ENCODE measurements around a stretch of chr15.

GRCh38 chr15:97319395-97319826, 641.1 kb upstream of the ARRDC4 start:
- PRO-cap = no peak
- RAMPAGE, long total RNA, 3 experiments = no peak in any of the 3 experiments

GRCh38 chr15:97521785-97522278, 438.7 kb upstream of the ARRDC4 start:
- PRO-cap = no peak
- RAMPAGE, long total RNA, 3 experiments = no peak in any of the 3 experiments

- PRO-cap = no peak
- RAMPAGE, long total RNA, 3 experiments = no peak in any of the 3 experiments
Measured at GRCh38 chr15:97963638-97964102, 3.2 kb downstream of the ARRDC4 start.

- PRO-cap = no peak
- RAMPAGE, long total RNA, 3 experiments = no peak in any of the 3 experiments
Measured at GRCh38 chr15:97970994-97971696, 10.6 kb downstream of the ARRDC4 start.

- PRO-cap = no peak
- RAMPAGE, long total RNA, 3 experiments = no peak in any of the 3 experiments
Measured at GRCh38 chr15:97978579-97979159, 18.2 kb downstream of the ARRDC4 start.

DNA sequence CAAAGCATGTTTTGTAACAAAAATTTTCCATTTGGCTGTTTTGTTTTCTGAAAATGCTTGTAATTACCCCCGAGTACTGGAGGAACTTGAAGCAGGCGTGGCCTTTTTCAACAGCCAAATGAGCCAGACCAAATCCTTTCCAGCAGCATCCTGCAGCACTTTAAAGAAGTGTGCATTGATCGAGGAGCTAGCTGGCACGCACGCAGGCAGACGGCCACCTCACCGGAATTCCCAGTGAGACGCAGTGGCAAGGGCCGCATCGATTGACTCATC, 234.3 kb upstream of the IGF1R start:
- PRO-cap = no peak
- RAMPAGE, long total RNA, 3 experiments = no peak in any of the 3 experiments

DNA sequence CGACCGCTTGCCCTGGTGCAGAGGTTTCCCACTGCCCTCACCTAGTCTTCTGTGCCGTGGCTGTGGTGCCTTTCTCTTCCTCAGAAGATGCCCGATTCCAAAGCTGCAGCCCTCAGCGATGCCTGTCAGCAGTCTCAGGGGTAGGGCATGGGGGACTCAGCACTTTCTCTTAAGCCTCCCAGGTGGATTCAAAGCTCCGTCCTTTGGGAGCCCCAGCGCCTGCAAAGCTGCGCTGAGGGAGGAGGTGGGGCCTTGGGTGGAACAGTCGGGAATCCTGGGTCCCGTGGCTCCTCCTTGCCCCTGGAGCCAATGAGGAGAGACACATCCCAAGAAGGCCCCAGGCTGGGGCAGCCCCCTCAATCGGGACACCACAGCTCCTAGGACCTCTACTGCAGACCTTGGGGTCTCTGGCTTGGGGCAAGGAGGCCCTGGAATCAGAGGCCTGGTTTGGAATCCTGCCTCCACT, 227.5 kb upstream of the IGF1R start:
- PRO-cap = no peak
- RAMPAGE, long total RNA, 3 experiments = no peak in any of the 3 experiments

DNA sequence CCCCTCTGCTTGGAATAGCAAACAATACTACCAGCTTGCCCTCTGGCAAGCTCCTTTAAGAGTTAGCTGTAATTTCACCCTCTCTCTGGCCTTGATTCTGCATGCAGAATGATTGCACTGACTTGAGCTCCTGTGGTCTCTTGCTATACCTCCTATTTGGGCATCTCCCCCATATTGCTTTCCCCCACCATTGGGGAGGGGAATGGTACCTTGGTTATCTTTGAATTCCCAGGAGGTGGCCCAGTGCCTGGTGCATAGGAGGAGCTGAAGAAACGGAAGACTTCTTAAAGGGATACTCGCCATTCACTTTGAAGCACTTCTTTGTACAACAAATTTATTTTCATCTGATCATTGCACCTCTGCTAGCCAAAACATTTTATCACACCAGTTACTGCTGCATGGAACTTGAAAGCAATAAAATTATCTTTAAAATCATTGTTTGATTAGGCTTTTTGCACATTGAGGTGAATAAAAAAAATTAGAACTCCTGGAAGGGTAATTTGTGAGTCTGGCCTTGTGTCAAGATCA, 12.0 kb downstream of the IGF1R start:
- PRO-cap = no peak
- RAMPAGE, long total RNA, 3 experiments = no peak in any of the 3 experiments

DNA sequence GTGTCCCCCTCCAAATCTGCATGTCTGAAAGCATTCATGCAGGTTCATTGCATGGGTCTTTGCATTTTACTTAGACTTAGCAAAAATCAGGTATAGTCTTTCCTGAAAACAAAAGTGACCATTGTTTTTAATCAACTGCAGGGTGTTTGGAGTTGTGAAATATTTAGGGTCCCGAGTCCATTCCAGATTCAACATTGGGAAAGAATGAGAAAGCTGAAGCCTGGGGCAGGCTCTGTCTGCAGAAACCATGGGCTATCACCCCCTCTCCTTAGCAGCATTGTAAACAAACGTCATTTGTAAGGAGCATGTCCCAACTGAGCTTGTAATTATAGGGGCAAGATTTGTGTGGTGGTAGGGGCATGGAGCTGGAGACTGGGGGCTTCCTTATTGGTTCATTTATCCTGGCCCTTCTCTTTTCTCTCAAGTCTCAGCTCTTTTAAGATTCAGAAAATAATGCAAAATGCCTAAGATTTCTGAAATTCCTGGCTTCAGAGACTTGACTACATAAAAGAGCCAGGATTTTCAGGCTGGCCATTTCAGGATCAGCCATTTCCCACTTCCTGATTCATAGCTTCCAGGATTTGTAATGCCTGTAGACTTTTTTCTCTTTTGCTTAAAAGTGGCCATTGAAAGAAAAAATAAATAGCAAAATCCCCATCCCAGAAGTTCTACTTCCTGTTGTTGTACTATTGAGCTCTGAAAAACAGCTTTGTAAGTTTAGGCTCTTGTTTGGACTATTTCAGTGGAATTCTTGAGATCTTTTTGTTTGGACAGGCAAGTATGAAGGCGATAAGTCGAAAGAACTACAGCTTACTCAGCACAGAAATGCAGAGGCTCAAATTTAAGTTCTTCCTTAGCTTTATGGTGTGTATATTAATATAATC, 23.1 kb downstream of the IGF1R start:
- PRO-cap = no peak
- RAMPAGE, long total RNA, 3 experiments = no peak in any of the 3 experiments

GRCh38 chr15:98698494-98699270, 50.3 kb downstream of the IGF1R start:
- PRO-cap = no peak
- RAMPAGE, long total RNA, 3 experiments = no peak in any of the 3 experiments

DNA sequence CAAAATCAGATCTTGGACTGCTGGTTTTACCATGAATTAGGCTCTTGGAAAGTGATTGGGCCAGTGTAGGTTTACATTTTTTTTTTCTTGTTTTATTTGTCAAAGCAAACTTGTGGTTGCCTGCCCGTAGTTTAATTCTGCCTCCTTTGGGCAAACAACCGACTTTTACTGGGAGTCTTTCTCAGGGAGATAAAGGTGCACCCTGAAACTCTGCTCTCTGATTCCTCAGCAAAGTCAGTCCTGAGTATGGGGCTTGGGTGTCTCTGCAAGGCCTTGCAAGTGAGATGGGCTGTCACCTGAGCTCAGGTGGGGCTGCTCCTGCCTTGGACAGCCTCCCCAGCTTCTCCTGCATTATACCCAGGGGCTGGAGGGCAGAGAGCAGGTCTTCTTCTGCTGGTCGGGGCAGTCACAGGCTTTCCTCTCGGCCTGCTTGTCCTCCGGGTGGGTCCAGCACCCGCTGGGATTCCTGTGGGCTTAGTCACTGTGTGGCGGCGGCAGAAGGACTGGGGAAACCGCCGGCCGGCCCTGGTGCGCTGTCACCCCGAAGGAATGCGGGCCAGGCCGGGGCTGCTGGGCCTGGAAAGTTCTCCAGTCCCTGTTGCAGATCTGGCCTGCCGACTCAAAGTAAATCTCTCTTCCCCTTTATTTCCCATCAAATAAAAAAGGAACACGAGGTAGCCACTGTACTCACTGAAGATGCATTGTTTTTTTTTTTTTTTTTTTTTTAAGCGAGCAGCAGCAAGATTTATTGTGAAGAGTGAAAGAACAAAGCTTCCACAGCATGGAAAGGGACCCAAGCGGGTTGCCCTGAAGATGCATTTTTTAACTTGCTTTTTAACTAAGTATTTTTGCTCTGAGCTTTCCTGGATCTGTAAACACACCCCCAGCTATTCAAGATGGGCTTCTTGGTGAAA, 79.2 kb downstream of the IGF1R start:
- PRO-cap = no peak
- RAMPAGE, long total RNA, 3 experiments = no peak in any of the 3 experiments

DNA sequence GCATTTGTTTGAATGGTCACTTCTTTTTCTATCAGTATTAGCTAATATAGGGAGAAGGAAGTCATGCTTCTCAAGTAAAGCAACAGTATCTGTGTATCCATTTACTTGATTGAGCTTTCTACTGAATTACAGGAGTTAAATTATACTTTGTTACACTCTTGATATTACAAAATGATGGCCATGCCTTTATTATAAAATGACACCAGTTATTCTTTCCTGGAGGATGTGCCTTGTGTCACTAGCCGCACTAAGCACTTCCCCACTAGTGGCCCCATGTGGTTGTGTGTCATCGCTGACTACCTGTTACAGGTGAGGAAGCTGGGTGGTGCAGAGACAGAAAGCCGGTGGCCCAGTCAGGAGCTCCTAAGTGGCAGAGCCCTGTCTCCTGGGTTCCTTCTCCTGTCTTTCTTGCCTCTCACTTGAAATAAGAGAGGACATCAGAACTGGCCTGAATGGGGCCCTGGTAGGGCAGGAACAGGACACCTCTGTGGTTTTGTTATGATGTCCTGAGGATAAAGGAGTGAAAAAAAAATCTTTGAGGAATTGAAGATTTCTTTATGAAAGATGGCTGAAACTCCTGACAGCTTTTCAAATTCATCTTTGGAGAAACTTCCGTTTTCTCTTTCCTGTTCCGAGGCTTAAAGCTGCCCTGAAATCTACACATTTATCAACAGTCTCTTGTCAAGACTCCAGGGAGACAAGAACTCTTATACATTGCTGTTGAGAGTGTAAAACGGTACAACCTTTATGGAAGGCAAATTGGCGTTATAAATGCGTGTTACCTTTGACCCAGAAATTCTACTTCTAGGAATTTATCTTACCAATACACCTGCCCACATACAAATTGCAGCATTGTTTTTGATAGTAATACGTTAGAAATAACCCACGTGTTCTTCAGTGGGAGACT, 97.0 kb downstream of the IGF1R start:
- PRO-cap = no peak
- RAMPAGE, long total RNA, 3 experiments = no peak in any of the 3 experiments

DNA sequence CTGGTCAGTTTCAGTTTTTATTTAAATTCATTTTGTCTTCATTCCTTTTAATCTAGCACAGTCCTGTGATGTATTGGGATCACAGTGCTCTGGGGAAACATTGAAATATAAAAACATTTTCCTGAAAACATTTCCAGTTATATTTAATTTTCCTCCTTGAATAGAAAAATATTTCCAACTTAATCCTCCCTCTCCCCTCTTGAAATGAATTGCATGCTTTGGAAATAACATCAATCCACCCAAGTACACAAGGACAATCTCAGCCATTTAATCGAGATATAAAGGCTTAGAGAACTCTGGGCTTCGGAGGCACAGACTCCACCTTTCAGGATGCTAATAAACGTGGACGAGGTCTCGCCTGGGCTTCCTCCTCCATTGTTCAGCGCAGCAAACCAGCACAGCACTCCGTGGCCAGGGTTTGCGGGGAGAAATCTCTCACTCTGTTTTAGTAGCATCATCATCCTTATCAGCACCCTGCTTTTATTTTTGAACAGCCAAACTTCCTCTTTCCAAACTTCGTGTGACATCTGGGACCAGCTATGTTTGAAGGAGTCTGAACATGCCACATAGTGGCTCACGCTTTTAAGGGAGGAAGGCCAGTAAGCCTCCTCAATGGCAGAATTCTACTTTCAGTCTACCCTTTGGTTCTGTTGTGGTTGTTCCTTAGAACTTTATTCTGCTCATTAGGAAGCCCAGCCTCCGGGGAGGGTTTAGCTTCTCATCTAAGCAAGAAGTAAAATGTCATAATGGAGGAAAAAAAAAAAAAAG, 149.1 kb downstream of the PGPEP1L start:
- PRO-cap = no peak
- RAMPAGE, long total RNA, 3 experiments = no peak in any of the 3 experiments

- PRO-cap = no peak
- RAMPAGE, long total RNA, 3 experiments = no peak in any of the 3 experiments
Measured at GRCh38 chr15:98946309-98947206, 61.0 kb downstream of the PGPEP1L start.

DNA sequence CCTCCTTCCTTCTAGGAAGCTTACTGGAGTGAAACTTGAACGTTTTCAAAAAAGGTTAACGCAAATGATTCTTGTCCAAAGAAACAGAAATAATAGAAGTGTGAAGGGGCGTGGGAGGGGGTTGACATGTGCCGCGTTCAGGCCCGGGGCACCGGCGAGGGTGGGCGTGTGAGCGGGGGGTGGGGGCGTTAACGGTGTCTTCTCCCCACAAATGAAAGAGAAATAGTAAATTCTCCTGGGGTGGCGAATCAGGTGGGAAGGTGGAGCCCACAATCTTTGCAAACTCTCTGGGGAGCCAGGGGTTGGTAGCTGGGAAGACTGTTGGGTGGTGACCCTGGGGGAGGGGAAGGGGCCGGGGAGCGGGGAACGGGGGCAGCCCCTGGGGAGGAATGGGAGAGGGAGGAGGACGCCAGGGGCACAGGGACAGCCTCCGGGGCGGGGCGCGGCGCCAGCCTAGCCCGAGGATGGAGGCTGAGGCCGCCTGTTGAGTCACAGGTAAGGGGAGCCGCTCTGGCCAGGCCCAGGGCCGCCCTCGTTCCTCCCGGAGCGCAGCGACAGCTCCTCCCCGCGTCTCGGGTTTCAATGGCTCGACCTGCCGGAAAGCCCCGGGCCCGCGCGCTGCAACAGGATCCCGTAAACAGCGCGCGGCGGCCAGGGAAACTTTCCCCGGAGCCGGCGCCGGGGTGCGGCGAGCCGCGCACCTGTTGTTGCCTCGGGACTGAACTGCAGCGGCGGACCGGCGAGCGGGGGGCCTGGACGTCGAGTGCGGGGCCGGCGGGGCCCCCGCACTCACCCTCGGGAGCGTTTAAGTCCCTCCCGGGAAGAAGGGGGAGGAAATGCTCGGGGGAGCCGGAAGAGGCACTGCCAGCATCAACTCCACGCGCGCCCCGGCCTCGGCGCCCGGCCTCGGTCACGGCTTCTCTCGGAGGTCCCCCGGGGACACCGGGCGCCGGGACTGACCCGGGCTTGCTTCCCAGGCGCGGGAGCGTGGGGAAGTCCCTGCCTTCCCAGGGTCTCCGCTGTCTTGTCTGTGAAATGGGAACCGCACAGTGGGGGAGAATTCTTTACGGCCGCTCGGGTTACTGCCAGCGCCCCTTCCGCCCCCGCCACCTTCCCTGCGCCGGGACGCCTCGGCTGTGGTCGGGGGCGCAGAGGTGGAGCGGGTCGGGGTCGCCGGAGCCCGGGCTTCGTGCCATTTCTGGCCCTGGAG, 7.1 kb upstream of the PGPEP1L start:
- PRO-cap = no peak
- RAMPAGE, long total RNA, 3 experiments = no peak in any of the 3 experiments

DNA sequence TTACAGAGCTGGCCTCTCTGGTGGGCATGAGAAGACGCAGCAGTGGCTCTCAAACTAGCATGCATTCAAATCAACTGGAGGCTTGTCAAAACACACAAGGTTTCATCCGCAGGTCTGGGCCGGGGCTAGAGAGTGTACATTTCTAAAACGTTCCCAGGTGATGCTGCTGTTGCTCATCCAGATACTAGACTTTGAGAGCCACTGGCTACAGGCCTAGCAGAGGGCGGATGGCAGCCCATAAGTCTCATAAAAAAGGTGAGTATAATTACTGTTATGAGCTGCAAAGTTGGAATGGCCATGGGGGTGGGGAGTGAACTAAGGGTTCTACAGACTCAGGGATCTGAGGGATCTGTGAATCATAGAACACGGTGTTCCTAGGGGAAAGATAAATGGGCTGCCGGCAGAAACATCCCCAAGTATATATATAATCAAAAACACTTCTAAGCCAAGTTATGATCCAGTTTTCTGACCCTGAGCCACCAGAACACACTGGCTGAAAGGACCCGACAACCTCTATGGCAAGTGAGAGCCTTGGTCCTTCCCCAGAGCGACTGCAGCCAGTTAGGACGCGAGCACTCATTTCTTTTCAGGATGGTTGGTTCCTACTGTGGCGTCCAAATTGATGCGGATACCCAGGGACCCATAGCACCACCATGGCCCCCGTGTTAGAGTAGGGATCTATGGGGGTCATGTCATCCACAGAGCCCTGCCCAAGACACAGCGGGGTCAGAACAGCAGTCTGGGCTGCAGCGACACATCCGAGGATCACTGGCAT, 7.9 kb upstream of the SYNM start:
- PRO-cap = no peak
- RAMPAGE, long total RNA, 3 experiments = no peak in any of the 3 experiments

DNA sequence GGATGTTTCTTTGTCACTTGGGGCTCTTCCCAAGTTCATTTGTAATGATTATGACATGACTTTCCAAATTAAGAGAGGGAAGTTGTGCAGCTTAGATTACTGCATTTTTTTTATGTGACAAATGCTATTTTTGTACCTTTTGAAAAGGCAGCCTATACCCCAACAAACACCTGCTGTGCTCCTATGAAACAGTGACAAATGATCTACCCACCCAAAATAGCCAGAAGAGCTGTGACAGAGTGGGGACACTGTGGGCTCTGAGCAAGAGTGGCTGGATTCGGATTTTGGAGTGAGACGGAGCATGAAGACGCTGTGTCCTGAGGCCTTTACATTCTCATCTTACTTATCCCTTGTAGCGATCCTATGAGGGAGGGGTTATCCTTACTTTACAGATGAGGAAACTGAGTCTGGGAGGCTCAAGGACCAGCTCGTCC, 6.9 kb upstream of the SYNM start:
- PRO-cap = no peak
- RAMPAGE, long total RNA, 3 experiments = no peak in any of the 3 experiments

- PRO-cap = bidirectional peak, plus-strand start at chr15:99105080, minus-strand start at chr15:99104897
- RAMPAGE, long total RNA, 3 experiments = no peak in any of the 3 experiments
Measured at GRCh38 chr15:99104660-99104945, 277 bp upstream of the SYNM start.

- PRO-cap = no peak
- RAMPAGE, long total RNA, 3 experiments = no peak in any of the 3 experiments
Measured at GRCh38 chr15:99110510-99111388, 5.9 kb downstream of the SYNM start.

GRCh38 chr15:99167007-99167840, 62.3 kb downstream of the SYNM start:
- PRO-cap = no peak
- RAMPAGE, long total RNA, 3 experiments = no peak in any of the 3 experiments